GM06990 (cell line): ENCODE measurements around the gene C6orf120.

GRCh38 chr6:167998074-167998341 is 537 bp downstream of the KIF25 start:
- RRBS = no CpG with 5 or more reads among the region's 4 CpGs

- RRBS = no CpG with 5 or more reads among the region's 13 CpGs
Measured at GRCh38 chr6:168070527-168071040, 8.4 kb downstream of the FRMD1 start.

DNA sequence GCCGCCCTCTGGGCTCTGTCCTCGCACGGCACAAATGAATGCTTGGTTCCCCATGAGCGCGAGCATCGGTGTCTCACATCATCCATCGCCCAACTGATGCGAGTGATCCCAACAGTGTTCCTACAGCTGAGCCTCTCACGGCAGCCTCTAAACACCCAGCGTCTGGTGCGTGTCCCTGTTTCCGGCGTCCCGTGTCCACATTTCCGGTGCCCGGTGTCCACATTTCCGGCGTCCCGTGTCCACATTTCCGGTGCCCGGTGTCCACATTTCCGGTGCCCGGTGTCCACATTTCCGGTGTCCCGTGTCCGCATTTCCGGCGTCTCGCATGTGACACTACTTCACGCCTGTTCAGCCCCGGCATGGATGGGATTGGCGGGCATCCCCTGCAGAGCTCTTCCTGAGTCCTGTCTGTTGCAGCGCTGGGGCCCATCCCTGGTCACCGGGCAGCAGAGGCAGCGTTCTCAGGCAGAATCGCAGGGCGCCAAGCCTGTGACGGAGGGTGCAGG is 3.3 kb downstream of the FRMD1 start:
- RRBS = 73% methylated on average over 6 of the region's 38 CpGs

DNA sequence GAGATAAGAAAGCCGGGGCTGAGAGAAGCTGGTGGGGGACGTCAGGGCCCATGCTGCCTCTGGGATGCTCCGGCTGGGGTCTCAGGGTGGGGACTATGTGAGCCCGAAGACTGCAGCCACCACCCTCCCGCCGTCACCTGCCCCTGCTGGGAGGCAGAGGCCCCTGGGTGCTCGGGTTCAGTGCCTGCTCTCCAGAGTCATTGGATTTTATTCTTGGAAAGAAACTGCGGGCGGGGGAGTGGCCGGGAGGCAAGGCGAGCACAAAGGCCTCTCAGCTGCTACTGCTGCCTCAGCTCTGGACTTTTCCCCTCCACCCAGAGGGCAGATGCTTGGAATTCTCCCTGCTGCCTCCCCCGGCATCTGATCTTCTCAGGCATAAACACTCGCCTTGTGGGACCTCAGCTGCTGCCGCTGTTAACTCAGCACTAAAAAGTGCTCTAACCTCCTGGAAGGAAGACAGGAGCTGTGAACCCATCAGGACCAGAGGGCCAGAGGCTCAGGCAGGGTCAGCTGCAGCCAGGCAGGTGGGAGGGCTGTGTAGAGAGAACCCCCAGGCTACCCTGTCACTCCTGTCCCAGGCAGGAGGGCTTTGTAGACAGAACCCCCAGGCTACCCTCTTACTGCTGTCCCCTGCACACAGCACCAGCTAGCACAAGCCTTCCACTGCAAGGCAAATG is 9.3 kb upstream of the FRMD1 start:
- RRBS = 45% methylated on average over 3 of the region's 14 CpGs

DNA sequence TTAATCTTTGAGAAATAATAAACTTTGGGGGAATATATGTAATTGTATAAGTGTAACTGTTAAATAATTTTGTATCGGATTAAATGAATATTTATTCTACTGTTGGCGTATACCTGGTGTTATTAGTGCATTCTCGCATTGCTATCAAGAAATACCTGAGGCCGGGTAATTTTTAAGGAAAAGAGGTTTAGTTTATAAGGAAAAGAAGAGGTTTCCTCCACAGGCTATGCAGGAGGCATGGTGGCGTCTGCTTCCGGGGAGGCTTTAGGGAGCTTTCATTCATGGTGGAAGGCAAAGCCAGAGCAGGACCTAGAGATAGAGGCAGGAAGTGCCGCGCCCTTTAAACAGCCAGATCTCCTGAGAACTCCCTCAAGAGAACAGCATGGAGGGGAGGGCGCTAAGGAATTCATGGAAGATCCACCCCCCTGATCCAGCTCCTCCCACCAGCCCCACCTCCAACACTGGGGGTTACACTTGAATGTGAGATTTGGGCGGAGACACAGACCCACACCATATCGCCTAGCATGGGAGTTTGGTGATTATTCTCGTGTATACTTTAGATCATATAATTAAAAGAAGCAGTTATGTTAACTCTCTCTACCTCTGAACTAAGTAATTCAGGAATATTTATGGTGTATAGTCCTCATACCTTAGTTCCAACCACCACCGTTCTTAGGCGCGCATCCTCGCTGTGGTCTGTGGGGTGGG is 13.9 kb upstream of the DACT2 start:
- RRBS = no CpG with 5 or more reads among the region's 16 CpGs

DNA sequence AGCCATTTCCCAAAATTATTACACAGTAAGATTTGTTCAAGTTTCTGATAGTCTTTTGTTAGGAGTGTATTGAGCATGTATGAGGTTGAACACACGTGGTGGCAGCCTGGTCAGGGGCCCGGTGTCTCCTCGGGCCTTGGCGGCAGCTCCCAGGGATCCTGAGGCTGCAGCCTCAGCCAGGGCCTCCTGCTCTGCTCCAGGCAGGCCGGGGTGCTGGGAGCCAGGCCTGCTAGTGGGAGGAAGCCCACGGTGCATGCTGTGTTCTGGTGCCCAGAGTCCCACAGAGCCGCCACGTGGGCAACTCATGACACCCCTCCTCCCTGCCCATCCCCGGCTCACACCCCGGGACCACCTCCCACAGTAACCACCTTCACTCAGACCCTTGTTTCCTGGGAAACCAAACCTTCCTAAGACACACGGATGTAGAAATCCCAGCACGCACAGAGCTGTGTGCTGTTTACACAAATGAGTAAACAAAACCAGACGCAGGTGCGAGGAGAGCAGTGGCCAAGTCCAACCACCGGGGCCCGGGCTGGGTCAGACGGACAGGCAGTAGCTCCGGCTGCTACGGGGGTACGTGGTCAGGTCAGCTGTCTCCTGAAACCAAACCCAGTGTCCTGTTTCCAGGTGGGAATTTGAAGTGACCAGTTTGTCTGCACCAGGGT is 52.4 kb upstream of the SMOC2 start:
- RRBS = 49% methylated on average over 5 of the region's 20 CpGs

DNA sequence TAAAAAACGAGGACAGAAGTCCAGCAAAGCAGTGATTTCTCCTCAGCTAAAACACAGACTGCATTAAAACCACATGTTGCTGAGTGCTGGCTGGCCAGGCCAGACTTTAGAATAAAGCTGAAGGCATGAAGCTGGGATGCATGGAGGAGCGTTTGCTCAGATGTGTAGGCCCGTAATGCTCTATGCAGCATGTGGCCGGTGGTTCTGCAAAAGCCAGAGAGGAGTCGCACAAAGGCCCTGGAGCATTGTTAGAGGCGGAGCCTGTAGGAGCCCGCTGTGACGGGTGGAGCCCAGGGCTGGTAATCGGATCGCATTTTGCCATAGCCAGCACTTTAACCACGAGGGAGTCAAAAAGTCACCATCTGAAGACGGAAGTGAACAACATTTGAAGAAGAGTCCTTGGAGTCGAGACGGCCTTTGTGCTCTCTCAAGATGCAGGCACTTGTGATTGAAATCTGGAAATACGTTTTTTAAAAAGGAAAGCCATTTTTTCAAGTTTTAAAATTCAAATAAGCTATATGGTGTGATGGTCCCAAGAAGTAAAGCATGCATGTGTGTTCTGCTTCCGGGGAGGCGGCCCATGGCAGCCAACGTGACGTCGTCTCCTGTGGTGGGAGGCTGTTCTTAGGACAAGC is 83.8 kb downstream of the SMOC2 start:
- RRBS = no CpG with 5 or more reads among the region's 20 CpGs

DNA sequence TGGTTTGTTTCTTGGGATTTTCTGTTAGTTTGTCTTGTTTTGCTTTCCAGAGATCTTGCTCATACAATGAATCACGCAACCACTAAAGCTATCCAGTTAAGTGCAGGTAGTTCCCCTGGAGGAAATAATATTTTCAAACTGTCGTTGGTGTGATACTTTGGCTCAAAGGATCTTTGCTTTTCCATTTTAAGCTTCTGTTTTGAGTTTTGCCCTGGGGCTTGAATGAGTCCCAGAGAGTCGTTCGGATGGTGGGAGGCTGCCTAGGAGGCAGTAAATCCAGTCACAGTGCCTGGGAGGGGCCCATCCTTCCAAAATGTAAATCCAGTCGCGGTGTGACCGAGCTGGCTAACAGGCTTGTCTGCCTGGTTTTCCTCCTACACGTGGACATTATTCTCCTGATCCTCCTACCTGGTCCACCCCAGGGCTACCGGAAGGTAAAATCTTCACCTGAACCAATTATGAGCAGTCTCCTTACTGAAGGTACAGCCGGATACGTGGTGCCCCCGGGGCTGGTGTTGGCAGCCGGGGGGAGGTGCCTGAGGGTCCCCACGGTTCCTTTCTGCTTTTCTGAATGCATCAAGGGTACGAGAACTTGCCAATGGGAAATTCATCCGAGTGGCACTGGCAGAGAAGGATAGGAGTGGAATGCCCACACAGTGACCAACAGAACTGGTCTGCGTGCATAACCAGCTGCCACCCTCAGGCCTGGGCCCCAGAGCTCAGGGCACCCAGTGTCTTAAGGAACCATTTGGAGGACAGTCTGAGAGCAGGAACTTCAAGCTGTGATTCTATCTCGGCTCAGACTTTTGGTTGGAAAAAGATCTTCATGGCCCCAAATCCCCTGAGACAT is 226.1 kb downstream of the SMOC2 start:
- RRBS = 89% methylated on average over 2 of the region's 18 CpGs

DNA sequence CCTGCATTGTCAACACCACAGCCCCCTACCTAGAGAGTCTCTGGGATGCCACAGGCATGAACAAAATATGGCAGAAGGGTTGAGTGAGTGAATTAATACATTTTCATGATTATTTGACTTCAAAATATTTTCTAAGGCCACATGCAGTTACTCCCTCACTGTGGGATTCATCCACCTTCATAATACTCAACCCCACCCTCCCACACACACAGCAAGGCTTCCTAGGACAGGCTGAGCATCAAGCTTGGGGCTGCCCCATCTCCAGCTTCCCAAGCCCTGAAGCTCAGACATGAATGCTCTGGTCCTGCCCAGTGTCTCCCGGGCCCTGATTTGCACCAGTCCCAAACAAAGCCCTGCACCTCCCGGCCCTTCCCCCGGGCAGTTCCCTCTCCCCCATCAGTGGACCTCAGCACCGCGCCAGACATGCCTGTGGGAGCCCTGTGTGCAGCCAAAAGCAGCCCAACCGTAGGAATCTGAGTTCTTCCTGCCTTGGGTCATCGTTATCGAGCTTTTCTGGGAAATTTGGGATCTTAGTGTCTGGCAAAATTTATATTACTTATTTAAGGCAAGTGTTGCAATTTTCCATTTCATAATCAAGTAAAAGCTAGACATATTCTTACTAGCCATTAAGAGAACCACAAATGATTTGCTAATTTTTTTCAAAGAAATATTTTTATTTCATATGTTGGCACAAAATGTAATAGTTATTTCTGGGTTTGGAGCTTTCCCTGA is 63.5 kb downstream of the THBS2 start:
- RRBS = 25% methylated on average over 1 of the region's 8 CpGs

DNA sequence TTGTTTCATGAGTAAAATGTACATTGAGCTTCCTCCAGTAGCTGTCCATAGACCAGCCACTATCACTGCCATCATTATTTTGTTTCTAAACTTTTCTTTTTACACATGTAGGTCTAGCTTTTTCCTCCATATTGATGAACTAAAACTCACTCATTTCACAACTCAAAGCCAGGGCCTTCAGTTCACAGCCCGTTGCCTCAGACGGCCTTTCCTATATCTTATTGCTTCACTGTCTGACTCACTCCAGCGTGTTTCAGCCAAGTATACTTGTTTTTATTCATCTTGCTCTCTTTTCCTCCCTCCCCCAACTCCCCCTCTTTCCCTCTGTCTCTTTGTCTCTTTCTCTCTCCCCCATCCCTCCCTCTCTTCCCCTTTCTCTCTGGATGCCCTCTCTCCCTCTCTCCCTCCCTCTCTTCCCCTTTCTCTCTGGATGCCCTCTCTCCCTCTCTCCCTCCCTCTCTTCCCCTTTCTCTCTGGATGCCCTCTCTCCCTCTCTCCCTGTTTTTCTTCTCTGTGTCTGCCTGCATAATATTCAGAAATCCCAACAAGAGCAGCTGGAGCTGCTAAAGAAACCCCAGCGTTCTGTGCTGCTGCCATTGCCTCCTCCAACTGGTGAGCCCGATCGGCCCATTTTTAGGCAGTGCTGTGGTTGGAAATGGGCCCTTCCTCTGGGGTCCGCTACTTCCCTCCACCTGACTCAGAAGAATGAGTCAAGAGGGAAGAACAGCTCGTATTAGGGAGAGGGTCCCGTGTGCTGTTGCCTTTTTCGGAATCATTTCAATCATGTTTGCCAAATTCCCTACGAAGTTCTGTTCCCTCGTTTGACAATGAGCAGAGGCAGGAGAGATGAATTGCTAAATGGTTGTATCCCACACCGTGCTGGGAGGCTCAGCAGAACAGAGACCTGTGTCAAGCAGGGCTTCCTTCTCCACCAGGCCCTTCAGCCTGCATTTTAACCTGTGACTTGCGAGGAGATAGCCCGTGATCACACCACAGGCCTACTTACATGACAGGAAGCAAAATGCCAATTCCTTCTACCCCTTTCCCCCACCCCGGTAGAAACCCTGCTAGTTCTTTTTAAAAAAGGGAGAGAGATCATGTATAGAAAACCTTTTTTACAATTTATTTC is 38.6 kb downstream of the THBS2 start:
- RRBS = no CpG with 5 or more reads among the region's 16 CpGs

DNA sequence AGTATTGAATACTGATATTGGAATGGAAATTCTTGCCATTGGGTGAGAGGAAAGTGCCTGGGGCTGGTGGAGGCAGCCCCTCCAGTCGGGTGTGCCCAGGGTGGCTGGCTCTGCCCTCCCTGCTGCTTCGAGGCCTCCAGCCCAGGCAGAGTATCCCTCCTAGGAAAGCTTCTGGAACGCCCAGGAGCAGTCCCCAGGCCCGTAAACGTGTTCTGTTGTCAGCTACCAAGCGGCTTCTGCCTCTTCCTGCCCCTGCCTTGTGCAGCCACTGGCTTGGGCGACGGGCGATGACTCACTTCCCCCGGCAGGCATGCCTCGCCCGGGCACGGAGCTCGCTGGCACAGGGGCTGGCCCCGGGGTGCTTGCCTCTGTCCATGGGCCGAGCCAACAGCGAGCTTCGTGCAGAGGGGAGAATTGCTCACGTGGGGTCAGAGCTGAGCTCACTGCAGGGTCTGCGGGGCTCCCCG is 86.7 kb upstream of the THBS2 start:
- RRBS = 53% methylated on average over 4 of the region's 21 CpGs

DNA sequence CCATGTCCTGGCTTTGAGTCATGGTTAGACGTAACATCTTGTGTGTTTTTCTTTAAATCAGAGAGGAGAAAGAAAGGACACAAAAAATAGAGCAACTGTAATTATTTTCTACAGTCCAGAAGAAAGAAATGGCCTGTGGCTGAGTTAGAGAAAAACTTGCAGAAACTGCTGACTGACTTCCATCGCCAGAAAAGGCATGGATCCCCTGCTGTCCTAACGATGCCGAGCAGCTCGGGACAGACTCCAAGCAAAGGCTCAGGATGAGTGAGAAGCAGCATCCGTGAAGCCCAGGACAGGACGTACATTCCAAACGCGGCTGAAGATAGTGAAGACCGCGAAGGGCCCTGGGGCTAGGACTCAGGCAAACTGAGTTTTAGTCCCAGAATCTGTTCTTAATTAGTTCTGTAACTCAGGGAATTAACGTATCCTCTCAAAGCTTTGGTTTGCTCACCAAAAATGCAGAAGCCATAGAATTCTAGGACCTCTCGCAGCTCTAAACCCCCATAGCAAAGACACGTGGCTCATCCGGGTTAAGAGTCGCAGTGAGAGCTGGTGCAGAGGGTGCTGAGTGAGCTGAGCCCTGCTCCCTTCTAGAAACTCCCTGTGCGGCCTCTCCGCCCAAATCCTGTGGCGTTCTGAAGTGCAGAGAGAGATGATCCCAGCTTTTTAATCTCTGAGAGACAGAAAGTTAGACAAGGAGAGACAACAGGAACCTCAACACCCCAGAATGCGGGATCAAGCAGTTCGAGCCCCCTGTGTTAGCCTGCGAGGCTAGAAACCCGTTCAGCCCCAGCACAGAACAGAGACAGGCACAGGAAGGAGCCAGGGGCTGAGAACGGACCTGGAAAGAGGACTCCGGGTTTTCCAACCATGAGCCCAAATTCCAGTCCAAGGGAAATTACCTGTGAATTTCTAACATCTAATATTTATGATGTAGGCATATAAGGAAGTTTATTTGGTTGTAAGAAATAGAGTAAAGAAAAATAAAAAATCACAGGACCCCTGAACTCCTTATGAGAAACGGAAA is 133.0 kb upstream of the THBS2 start:
- RRBS = no CpG with 5 or more reads among the region's 26 CpGs

DNA sequence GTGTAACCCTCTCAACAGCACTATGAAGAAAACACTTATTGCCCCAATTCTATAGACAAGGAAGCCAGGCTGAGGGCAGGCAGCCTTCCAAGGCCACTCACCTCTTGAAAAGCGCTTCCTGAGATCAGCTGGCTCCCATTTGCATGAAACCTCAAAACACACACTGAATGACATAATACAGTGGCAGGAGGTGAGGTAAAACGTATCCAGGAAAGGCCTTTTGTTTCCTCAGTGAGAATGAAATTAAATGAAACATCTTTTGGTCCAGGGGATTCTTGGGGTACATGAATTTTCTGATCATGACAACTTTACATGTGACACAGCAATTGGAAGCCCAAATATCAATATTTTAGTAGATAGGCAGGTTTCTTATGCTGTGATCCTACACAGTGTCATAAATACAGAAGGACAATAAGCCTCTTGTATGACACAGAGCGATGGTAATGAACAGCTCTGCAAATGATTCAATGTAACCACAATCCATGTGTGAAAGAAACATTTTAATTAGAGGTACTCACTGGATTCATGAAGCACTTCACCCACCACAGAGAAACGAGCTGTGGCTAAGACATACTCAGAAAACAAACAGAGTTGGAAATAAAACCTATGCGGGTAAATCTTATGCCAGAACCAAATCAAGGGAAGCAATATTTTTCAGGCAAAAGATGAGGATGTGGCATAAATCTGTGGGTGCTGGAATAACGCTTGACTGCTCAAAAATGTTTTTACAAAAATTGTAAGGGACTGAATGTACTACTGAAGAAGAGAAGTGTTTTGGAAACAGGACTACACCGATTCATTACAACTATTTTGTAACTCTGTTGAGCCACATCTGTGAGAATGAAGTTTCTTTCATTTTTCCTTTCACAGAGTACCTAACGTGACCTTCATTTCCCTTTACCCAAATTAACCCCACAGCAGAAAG is 112.2 kb downstream of the WDR27 start:
- RRBS = no CpG with 5 or more reads among the region's 8 CpGs

GRCh38 chr6:169627787-169628441 is 73.9 kb downstream of the WDR27 start:
- RRBS = no CpG with 5 or more reads among the region's 11 CpGs

DNA sequence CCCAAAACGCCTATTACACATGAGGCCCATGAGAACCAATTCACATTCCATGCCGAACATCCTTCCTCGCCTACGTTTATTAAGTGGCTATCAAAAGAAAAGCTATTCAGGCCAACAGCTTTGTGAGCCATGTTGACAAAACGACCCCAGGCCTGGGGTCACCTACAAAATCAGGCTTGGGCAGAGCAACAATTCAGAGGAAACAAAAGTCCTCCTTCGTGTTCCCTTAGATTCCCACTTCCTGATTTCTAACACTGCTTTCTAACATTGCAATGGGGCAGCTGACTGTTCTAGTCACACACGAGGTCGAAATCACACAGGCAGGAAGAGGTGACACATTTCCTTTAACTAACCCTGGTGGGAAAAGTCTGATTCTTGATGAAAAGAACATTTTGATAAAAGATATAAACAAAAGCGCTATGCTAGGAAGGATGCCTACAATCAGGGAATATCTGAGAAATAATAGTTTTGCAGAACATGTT is 32.0 kb downstream of the WDR27 start:
- RRBS = no CpG with 5 or more reads among the region's 9 CpGs

- RRBS = 4% methylated on average over 29 of the region's 95 CpGs
Measured at GRCh38 chr6:169702094-169703087, at the start of gene C6orf120. Gene C6orf120 (plus strand): TSS chr6:169702126.

DNA sequence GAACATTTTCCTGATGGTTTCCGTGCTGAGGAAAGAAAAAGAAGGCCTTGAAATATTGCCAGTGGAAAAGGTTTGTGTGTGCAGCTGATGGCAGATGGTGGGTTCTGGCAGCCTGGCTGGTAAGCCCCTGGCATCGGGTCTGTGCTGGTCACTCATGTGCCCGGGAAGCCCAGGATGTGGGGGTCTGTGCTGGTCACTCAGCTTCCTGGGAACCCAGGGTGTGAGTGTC is 153.9 kb downstream of the ERMARD start:
- RRBS = no CpG with 5 or more reads among the region's 3 CpGs

DNA sequence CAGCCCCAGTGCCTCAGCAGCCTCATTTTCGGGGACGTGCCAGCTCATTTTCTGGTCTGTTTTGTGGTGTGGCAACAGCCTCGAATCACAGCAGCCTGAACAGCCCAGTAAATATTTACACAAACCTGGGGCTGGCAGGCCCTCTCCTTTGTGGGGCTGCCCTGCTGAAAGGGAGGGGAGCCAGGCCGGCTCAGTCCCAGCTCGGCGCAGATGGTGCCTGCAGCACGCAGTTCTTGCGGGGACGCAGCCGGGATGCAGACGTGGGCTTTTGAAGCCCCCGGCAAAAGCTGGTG is 259.8 kb downstream of the DLL1 start:
- RRBS = 78% methylated on average over 7 of the region's 12 CpGs

GRCh38 chr6:170037574-170037870 is 253.4 kb downstream of the DLL1 start:
- RRBS = no CpG with 5 or more reads among the region's 3 CpGs

GRCh38 chr6:170135513-170136170 is 155.2 kb downstream of the DLL1 start:
- RRBS = no CpG with 5 or more reads among the region's 30 CpGs